Frontal cortex (tissue), 2 donors: Measurements from ENCODE around the genes FREY1, PHF21A and CREB3L1.

DNA sequence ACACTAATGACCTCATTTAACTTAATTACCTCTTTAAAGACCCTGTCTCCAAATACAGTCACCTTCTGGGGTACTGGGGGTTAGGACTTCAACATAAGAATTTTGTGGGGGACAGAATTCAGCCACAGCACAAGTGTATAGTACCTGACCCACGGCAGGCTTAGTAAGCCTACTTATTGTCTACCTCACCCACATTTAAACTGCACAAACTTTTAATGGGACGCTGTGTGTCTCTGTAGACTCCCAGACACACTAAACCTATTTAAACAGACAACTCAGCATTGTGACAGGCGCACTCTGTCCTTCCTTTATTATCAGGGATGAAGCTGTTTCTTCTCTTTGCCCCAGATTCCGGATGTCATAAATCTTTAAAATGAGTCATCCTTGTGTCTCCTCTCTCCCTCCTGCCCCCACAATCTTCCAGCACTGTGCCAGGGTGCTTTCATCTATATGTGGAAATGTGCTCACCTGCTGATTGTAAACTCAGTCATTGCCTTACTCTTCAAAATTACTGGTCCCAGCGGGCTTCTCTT, 5.4 kb upstream of the MAPK8IP1 start:
- RAMPAGE, long total RNA = no peak

- RAMPAGE, long total RNA = no peak
These were observed 1.5 kb upstream of the MAPK8IP1 start for GRCh38 chr11:45883683-45884618.

- RAMPAGE, long total RNA = no peak
These were observed 2.6 kb downstream of the FREY1 start for GRCh38 chr11:45904154-45905212.

DNA sequence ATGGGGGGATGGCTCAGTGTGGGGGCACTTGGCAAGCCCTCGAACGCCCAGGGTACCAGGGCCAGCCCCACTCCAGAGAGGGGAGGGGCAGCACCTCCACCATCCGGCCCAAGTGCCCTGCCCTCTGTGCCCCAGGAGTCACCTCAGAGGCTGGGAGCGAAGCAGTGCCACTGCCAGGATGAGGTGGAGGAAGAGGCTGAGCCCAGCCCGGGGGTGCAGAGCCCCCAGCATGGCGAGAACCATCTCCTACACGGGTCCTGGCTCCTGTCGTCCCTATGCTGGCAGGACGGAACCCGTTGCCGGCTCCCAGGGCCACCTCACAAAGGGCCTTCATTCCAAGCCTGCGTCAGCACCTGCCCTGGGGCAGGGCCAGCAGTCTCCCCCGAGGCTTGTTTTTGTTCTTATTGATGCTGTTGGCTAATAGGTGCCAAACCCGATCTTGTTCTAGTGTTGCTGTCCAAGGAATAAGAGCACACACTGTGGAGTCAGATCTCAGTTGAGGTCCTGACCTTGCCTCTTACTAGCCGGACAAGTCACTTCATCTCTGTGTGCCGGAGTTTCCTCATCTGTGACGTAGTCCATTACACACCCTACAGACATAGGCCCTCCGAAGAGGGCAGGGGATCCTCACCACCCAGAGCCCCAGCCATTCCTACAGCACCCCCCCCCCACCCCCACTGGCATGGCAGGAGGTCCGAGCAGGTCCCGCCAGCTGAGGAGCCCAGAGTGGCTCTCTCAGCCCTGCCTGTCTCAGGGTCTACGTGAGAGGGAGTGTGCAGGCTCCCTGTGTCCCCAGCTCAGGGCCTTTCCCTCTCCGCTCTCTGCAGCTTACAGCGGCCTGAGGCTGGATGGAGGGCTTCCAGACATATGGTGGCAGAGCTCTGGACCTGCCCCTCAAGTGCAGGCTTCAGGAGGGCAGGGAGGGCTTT, at the start of gene FREY1:
Gene FREY1 (minus strand): TSS at position 269 of the 929 bp plus-strand sequence.
- RAMPAGE, long total RNA = no peak

GRCh38 chr11:46120536-46121532, at the start of gene PHF21A:
Gene PHF21A, minus strand, starts transcription at chr11:46121454.
- RAMPAGE, long total RNA = no peak

GRCh38 chr11:46127130-46127705, 6.0 kb upstream of the PHF21A start:
- RAMPAGE, long total RNA = no peak

GRCh38 chr11:46267760-46268070, 9.7 kb upstream of the CREB3L1 start:
- RAMPAGE, long total RNA = no peak

GRCh38 chr11:46272028-46272526, 5.4 kb upstream of the CREB3L1 start:
- RAMPAGE, long total RNA = no peak

- RAMPAGE, long total RNA = no peak
These were observed at the start of gene CREB3L1 for GRCh38 chr11:46277406-46277801. Gene CREB3L1, plus strand, starts transcription at chr11:46277662.

DNA sequence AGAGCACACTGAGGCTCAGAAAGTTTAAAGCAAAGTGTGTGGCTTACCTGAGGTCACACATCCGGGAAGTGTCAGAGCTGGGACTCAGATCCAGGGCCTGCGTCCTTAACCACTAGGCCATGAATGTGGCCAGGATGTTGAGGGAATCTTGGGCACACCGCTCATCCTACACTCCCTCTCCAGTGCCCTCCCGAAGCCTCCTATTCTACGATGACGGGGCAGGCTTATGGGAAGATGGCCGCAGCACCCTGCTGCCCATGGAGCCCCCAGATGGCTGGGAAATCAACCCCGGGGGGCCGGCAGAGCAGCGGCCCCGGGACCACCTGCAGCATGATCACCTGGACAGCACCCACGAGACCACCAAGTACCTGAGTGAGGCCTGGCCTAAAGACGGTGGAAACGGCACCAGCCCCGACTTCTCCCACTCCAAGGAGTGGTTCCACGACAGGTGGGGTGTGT, 27.2 kb upstream of the DGKZ start:
- RAMPAGE, long total RNA = no peak

- RAMPAGE, long total RNA = no peak
These were observed 9.1 kb upstream of the MDK start for GRCh38 chr11:46372234-46372884.

DNA sequence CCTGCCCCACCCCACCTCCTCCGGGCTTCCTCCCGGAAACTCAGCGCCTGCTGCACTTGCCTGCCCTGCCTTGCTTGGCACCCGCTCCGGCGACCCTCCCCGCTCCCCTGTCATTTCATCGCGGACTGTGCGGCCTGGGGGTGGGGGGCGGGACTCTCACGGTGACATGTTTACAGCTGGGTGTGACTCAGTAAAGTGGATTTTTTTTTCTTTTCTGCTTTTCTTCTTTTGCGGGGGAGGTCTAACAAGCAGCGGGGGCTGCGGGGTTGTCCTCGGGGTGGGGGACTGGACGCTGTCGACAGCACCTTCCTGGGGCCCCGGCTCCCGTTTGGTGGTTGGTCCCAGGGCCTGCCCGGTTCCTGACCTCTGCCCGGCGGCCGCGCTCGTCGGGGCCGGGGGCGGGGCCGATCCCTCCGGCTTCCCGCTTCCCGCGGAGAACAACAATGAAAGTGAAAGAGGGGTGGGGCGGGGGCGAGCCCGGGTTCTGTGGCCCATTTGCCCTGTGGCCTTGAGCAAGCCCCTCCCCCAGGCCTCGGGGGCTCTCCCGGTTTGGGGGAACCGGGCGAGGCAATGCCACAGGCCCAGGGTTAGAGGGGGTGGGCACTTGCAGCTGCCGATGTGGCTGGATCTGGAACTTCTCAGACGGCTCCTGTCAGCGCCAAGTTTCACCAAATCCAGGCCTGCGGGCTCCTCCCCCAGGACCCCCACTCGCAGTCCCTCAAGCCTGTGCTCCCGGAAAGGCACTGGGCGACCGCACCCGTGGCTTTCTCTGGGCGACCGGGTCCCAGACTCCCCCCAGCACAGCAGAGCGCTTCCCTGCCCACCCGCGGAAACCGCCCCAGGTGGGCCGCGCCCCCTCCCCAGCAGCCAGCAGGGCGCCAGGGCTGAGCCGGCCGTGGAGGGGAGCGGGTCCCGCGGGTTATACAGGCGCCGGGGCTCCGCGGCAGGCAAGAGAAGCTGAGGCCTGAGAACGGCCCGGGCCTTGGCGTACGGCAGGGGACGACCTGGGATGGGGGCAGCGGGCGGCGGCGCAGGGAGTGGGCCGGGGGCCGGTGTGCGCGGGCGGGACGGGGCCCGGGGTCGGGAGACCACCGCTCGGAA, 777 bp upstream of the MDK start:
- RAMPAGE, long total RNA = no peak

DNA sequence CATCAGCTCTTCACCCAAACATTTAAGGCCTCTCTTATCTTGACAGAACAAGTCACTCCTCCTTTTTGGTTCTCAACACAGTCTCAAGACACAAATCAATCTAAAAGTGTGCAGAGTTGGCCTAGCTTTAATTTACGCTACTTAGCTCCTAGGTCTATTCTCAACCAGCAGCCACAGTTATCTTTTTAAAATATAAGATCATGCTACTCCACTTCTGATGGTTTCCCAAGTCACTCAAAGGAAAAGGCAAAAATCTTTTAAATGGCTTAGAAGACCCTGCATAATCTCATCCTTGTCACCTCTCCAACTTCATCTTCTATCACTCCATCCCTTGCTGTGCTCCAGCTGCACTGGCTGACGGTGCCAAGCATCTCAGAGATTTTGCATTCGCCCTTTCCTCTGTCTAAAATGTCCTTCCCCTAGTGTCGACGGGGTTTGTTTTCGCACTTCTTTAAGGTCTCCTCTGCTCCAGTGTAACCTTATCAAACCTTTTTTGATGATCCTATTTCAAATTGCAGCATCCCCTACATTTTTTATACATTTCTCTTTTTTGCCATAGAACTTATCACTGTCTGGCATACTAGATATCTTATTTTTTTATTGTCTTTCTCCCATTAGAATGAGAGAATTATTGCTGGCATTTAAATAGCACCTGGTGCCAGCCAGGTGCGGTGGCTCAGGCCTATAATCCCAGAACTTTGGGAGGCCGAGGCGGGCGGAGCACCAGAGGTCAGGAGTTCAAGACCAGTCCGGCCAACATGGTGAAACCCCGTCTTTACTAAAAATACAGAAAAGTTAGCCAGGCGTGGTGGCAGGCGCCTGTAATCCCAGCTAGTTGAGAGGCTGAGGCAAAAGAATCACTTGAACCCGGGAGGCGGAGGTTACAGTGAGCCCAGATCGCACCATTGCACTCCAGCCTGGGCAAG, 60.0 kb downstream of the AMBRA1 start:
- RAMPAGE, long total RNA = no peak

- RAMPAGE, long total RNA = no peak
These were observed 11.6 kb downstream of the AMBRA1 start for GRCh38 chr11:46582043-46582734.

GRCh38 chr11:46698516-46699119, 1.8 kb downstream of the ARHGAP1 start:
- RAMPAGE, long total RNA = no peak

DNA sequence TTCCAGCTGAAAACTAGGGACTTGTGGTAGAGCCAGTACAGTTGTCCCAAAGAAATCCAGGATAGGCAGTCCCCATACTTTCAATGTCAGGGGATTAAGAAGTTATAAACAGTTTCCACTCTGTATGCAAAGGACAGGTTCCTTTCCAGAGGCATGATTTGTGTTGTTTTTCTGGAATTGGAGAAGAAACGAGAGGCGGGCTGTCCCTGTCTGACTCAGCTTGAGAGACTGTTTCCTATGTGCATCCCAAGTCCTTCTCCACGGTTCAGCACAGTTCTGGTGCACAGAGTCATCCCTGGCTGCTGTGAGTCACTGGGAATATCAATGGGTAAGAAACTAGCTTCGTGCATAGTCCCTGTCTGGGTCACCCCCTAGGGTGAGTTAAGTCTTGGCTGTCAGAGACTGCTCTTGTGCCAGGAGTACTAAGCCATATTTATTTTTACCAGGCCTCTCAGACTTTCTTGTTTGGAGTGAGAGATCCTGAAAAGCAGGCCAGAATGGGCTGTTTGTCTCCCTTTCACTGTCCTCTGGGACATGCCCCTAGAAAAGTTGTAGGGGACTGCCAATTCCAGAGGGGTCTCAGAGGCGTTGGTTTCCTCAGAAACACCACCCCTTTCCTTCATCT, 2.4 kb upstream of the LRP4 start:
- RAMPAGE, long total RNA = no peak

DNA sequence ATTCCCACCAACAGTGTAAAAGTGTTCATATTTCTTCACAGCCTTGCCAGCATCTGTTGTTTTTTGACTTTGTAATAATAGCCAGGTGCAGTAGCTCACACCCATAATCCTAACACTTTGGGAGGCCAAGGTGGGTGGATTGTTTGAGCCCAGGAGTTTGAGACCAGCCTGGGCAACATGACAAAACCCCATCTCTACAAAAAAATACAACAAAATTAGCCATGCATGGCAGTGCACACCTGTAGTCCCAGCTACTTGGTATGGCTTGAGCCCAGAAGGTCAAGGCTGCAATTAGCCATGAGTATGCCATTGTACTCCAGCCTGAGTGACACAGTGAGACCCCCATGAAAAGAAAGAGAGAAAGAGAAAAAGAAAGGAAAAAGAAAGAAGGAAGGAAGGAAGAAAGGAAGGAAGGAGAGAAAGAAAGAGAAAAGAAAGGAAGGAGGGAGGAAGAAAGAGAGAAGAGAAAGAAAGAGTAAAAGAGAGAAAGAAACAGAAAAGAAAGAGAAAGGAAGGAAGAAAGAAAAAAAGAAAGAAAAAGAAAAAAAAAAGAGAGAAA, 77.4 kb downstream of the CSTPP1 start:
- RAMPAGE, long total RNA = no peak

- RAMPAGE, long total RNA = no peak
These were observed 119.3 kb downstream of the ARFGAP2 start for GRCh38 chr11:47057294-47057921.

DNA sequence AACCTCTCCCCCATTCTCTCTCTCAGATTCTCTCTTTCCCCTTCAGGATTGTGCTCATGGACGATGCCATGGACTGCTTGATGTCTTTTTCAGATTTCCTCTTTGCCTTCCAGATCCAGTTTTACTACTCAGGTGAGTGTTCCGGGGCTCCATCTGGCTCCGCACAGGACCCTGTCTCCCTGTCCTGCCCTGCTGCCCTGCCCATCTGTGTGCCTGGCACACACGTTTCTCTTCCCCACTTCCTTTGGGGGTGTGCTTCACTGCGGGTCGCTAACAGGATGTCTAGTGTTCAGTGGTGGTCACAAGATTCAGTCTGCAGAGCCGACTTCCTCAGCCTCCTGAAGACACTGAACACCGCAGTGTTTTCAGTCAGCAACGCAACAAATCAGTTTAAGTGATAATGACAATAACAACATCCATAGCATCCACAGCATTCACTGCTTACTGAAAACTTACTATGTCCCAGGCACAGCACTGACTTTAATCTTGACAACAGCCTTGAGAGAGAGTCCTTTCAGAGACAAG, 21.5 kb downstream of the ARFGAP2 start:
- RAMPAGE, long total RNA = no peak

GRCh38 chr11:47254306-47254776, 3.5 kb upstream of the NR1H3 start:
- RAMPAGE, long total RNA = no peak